UCH-1 (cell line): ENCODE results near the genes BRD1, ZBED4 and MOV10L1.

GRCh38 chr22:46776976-46777927 lies 14.8 kb downstream of the TBC1D22A start:
- RRBS: no CpG with 5 or more reads among the region's 26 CpGs

DNA sequence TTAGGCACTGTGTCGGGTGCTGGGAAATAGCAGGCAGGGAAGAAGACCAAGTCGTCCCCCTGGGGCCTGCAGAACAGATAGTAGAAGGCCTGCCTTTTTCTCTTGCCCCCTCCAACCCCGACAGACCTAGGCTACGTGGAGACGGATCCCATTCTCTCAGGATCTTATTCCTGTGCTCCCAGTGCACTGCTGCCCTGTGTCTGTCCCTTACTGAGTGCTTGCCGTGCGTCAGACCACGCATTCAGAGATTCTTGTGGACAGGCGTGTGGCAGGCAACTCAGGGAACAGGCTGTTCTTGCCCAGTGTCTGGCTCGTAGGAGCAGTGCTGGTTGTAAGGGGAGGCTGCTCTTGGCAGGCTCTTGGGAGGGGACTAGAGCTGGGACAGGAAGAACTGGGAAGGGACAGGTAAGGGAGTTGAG lies 118.9 kb downstream of the TBC1D22A start:
- RRBS: no CpG with 5 or more reads among the region's 10 CpGs

- RRBS: no CpG with 5 or more reads among the region's 3 CpGs
Observed at GRCh38 chr22:47191480-47191863, 429.0 kb downstream of the TBC1D22A start.

DNA sequence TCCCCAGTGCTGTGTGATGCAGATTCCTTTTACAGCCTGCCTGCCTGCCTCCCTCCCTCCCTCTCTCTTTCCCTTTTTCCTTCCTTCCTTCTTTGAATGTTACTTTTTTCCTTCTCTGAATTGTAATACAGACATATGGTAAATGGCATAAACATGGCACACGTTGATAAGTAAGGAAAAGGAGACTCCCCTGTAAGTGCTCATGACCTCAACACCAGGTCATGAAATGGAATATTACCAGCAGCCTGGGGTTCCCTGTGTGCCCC lies 779.1 kb upstream of the TAFA5 start:
- RRBS: no CpG with 5 or more reads among the region's 1 CpG

DNA sequence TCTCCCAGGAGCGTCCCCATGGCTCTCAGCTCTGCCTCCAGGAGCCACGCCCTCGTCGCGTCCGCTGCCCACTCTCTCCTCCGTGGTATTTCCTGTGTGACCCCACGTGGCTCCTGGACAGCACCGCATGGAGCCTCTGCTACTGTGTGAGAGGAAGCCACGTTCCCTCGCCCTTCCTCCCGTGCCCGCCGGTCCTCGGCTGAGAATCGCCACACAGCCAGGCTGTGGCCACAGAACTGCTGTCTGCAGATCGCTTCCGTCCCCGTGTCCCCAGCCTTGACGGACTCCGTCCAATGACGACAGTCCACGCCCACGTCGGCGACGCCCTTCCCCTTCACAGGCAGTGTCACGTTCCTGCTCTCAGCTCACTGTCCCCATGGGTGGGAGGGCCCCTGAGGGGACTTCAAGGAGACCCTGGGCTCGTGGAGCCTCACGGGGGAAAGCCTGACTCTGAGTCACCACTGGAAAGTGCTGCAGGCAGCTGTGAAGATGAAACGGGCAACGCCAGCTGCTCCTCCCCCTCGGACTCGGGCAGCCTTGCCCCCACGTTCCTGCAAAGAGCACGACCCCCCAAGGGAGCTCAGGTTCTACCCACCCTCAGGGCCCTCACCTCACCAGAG lies 458.5 kb downstream of the BRD1 start:
- RRBS: no CpG with 5 or more reads among the region's 36 CpGs

DNA sequence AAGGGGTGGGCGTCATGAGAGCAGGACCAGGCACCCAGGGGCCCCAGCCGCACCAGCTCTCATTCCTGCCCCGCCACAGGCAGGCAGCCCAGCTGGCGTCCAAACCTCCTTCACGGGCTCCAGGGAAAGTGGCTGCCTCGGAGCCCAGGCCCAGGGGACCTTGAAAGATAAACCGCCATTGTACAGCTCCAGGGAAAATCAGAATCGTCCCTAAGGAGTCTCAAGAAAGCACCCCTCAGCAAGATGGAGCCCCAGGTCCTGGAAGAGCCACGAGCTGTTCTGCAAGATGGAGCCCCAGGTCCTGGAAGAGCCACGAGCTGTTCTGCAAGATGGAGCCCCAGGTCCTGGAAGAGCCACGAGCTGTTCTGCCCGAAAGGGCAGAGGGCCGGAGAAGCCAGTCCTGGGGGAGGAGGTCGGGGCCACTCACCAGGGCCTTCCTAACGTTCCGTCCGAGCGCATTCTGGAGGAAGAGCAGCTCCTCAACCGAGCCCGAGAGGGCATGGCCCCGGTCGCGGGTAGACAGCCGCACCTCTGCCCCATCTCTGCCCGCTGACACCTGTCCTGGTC lies 170.9 kb downstream of the BRD1 start:
- RRBS: 91% methylated on average over 5 of the region's 25 CpGs

GRCh38 chr22:49780612-49780991 lies 47.1 kb downstream of the BRD1 start:
- RRBS: 96% methylated on average over 3 of the region's 9 CpGs

DNA sequence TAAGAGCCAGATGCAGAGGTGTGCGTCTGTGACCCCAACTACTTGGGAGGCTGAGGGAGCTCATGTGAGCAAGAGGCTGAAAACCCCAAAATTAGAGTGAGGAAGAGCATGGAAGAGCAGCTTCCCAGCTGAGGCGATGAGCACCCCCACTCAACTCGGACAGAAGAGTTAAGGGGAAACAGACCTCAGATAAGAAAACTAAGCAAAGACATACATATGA lies 21.4 kb downstream of the BRD1 start:
- RRBS: no CpG with 5 or more reads among the region's 3 CpGs

GRCh38 chr22:49827252-49828023 lies at the start of gene BRD1:
BRD1 (minus strand) TSS chr22:49827873.
- RRBS: 3% methylated on average over 67 of the region's 145 CpGs

DNA sequence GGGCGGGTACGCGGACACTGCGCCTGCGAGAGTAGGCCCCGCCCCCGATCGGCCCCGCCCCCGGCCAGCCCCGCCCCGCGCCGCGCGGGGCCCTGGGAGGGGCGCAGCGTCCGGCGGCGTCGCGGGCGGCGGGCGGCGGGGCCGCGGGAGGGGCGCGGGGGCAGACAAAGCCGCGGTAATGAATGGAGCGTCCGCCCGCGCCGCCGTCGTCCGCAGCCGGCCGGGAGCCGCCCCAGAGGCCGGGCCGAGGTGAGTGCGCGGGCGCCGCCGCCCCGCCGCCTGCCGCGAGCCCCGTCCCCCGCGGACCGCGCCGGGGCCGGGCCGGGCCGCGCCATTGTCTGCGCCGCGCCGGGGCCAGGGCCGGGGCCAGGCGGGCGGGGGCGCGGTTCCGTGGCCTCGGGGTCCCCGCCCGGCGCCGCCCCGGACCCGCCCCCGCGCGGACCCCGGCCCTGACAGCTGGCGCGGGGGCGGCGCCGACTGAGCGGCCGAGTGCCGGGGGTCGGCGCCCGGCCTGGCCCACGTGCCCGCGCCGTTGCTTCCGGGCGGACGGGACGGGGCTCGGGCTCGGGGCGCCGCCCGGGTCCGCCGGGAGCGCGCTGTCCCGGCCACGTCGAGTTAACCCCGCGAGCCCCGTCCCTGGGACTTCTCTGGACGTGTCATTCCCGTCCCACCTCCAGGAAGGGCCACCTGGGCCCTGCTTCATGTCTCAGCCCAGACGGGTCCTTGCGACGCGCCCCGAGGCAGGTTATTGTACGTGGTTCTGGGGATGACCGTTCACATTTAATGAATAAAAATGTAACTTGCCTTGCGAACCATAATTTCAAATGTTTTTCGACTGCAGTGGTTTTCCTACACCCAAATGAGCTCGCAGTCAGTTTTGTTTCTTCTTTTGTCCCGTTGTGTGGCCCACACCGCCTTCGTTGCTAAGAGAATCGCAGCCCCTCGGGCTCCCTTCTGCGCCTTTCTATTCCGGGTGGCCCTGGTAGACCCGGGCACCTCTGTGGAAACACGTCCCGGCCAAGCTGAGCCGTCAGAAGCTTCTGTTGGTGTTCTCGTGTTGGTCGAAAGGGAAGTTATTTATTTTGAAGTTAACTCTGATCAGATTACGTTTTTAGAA lies at the start of gene ZBED4:
Gene ZBED4, plus strand, starts transcription at position 104 of the 1,117 bp plus-strand sequence.
- RRBS: 3% methylated on average over 60 of the region's 146 CpGs

GRCh38 chr22:49951780-49952035 lies 8.9 kb upstream of the PIM3 start:
- RRBS: no CpG with 5 or more reads among the region's 5 CpGs

- RRBS: 7% methylated on average over 16 of the region's 89 CpGs
Observed at GRCh38 chr22:49961931-49962903, 1.6 kb downstream of the PIM3 start.

- RRBS: no CpG with 5 or more reads among the region's 6 CpGs
Observed at GRCh38 chr22:49969825-49970393, 9.3 kb downstream of the PIM3 start.

GRCh38 chr22:49992790-49993558 lies 19.6 kb downstream of the IL17REL start:
- RRBS: 31% methylated on average over 7 of the region's 24 CpGs

DNA sequence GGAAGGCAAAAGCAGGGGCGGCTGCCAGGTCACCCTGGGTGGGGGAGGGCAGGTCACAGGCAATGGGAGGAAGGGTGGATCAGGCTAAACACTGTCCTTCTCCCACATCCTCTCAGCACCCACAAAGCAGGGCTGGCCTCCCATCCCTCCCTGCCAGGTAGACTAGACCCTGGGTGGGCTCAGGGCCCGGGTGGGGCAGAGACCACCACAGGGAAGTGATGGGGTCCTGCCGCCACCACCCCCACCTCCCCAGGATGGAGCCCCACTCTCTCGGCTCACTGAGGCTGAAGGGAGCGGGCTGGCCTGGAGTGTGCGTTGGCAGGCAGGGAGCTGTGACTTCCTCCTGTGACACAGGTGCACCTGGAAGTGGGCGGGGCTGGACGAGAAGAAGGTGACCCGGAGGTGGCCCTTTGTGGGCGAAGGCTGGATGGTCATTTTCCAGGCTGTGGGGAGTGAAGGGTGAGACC lies 15.5 kb downstream of the IL17REL start:
- RRBS: 92% methylated on average over 2 of the region's 10 CpGs

GRCh38 chr22:50089554-50090091 lies at the start of gene MOV10L1:
MOV10L1 (plus strand) TSS chr22:50090006.
- RRBS: 45% methylated on average over 15 of the region's 52 CpGs

DNA sequence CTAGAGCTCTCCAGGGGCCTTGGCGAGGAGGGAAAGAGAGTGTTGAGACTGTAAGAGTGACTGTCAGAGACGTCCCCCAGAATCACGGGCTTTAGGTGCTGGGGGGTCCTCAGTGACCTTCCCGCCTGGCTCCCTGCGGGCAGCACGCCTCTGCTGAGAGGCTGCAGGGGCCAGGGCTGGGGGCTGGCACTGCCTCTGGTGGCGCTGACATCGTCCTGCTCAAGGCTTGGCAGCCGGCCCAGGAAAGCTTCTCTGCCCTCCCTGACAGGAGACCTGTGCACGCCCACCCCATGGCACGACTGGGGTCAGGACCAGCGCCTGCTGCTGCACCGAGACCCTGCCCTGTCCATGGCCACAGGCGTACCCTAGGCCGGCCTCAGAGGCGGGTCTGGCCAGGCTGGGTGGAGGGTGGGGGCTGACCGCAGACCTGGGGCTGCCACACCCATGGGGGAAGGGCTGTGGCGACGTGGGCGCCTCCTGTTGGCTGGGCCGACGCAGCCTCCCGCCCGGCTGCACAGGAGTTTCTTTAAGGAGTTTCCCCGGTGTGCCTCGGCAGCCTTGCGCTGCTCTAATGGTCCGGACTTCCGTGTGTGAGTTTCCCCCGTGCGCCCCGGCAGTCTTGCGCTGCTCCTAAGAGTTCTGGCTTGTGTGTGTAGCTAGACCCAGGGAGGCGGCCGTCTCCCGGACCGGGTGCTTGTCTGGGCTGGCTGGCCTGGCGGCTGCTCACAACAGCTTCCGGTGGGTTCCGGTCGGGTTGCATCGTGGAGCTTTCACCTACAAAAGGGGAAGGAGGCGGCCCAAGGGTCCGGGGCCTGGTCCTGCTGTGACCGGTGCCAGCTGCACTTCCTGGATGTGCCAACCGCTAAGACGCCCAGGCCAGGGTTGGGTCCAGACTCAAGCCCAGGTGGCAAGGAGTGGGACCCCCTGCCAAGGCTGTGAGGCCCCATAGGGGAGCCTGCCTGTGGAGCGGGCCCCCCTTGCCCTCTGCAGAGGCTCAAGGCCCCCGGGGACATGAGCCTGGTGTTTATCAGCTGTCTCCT lies 4.7 kb downstream of the TRABD start:
- RRBS: 11% methylated on average over 11 of the region's 49 CpGs

DNA sequence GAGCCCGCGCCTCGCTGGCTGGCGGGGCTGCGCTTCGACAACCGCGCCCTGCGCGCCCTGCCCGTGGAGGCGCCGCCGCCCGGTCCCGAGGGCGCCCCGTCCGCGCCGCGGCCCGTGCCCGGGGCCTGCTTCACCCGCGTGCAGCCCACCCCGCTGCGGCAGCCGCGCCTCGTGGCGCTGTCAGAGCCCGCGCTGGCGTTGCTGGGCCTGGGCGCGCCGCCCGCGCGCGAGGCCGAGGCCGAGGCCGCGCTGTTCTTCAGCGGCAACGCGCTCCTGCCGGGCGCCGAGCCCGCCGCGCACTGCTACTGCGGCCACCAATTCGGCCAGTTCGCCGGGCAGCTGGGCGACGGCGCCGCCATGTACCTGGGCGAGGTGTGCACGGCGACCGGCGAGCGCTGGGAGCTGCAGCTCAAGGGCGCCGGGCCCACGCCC lies 356 bp downstream of the SELENOO start:
- RRBS: 3% methylated on average over 28 of the region's 72 CpGs

DNA sequence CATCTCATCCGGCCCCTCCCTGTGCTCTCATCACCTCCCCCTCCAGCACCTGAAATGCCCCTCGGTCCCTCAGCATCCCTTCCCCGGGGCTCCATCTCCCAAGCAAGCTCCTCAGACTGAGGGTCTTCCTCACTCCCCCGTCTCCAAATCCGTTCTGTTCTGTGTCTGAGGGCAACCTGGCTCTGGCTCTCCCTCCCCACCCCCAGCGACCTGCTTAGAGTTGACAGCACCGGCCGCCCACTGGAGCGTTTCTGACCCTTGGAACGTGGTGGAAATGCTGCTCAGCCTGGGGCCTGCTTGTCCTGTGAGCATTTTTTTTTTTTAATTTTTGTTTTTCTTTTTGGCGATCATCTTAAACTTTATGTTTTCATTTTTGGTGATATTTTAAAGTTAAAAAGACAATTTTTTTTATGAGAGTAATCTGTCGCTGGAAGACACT lies 1.5 kb downstream of the SELENOO start:
- RRBS: 75% methylated on average over 3 of the region's 12 CpGs

DNA sequence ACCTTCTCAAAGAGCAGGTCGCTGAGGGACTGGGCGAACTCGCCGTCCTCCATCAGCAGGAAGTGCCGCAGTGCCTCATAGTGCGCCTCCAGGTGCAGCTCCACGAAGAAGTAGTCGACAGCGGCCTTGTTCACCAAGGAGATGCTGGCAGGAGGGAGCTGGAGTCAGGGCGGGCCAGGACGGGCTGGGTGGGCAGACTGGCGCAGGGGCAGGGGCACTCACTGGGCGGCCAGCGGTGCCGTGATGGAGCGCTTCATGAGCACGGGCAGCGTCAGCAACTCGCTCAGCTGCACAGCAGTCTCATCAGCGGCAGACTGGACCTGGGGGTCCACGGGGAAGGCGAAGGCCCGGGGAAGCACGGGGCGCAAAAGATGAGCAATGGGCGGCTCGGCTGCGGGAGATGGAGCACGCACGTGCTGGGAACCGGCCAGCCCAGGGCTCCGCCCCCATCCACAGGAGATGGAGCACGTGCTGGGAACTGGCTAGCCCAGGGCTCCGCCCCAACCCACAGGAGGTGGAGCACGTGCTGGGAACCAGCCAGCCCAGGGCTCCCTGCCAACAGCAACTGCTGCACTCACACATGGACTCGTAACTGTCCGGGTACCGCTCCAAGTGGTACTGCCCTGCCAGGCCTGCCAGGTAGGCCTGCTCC lies 18.4 kb downstream of the SELENOO start:
- RRBS: 55% methylated on average over 7 of the region's 38 CpGs